ENCODE results near the genes USO1 and CXCL11.

DNA sequence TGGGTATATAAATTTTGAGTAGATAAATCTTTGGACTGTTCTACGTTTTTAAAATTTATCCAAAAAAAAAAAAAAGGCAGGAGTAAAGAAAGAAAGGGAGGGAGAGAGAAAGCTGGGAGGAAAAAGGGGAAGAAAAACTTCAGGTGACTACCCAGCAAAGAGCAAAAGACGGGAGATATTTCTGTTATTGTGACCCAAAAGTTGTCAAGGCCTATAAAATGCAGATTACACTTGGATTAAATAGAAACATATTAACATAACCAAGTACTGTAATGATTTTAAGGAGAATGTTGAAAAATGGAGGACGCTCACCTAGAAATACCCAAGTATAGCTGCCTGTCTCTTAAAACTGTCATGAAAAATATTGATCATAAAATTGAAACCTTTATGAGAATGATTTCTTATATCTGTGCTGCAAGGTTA lies 24.1 kb downstream of the EPGN start:
- RRBS, result no CpG with 5 or more reads among the region's 3 CpGs

GRCh38 chr4:74374562-74375101 lies 9.7 kb downstream of the EREG start:
- RRBS, result no CpG with 5 or more reads among the region's 8 CpGs

GRCh38 chr4:74375674-74376321 lies 10.9 kb downstream of the EREG start:
- RRBS, result no CpG with 5 or more reads among the region's 7 CpGs

DNA sequence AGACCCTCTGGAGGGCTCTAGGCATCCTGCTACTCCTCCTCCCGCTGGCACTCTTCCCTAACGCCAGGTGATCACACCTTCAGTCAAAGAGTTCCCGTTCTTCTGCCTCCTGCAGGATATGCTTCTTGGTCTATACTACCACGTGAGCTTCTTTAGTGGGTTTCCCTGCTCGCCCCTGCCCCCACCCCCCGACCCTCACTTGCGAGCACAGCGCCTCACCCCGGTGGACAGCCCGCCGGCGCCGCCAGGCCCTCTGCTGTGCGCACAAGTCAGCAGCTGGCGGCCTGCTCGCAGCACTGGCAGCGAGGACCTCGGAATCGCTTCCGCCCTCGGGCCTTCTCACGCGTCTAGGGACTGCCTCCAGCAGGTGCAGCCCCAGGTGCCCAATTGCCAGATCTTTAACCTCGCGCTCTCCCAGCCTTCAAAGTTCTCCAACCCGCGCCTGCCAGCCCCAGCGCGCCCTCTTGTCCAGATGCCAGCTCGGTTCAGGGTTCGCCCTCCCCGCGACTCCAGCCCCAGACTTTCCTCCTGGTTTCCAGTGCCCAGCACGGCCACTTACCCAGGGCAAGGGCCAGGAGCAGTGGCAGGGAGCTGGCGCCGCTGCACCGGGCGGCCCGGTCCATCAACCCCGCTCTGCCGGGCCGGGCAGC lies 495 bp downstream of the BTC start:
- RRBS, result no CpG with 5 or more reads among the region's 42 CpGs

DNA sequence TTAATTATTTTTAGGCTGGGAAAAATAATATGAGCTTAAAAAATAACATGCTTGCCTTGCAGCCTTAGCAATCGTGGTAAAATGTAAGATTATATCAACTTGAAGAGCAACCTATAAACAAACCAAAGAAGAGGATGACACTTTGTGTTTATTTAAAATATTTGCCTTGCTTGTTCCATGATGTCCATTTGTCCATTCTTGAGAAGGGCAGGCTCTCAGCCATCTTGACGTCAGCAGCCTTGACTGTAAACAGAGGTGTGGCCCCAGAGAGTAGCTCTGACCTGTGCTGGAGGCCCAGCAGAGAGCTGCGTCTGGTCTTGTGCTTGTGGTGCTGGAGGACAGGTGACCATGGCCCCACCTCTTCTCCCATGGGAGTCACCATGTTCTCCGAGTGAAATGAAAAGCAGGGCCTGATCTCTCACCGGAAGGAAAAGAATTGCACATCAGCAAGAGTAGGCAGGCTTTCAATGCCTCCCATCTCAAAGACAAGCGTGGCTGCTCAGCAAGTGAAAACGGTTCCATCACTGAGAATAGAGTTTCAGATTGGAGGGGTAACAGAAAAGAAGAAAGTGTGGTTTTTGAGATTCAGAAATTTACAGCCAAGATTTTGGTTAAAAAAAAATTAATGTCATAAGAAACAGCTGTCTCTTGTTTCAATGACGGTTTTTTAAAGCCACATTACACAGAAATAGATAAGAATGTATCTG lies 11.4 kb downstream of the PARM1 start:
- RRBS, result no CpG with 5 or more reads among the region's 8 CpGs

GRCh38 chr4:74969894-74970505 lies 37.1 kb downstream of the PARM1 start:
- RRBS, result no CpG with 5 or more reads among the region's 6 CpGs

DNA sequence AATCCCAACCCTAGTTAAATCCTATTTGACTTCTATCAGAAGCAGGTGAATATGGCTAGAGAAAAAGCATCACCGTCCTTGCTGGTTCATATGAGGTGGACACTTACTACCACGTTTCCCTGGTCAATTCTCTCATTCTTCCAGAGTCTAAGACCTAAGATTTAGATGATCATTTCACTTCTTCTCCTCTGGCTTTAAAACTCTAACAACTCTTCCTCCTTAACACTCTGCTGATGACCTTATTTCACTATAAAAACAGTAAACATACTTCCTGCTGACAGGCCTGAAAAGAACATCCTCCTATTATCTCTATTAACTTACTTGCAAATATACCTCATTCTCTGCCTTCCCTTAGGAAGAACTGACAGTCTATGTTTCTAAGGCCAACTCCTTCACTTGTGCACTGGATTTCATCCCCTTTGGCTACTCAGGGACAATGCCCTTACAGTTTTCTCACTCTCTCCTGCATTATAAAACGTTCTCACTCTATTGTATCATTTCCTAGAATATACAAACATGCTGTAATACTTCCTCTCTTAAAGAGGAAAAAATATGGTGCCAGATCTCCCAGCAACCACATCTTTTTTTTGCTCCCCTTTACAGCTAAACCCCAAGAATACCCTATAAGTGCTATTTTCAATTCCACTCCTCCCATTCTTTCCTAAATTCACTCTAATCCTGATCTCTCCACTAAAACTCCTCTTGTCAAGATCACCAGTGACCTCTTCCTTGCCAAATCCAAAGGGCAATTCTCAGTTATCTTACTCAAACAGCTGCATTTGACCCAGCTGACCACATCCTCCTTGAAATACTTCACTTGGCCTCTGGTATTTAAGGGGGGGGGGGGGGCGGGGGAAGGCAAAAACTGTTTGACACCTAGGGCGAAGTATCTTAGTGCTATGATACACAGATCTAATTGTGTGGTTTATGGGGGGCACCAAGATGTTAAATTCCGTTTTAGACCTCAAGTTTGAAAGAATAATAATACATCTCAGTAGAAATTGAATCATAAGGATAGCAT lies 1.8 kb downstream of the RCHY1 start:
- RRBS, result no CpG with 5 or more reads among the region's 6 CpGs

- RRBS, result no CpG with 5 or more reads among the region's 5 CpGs
These were observed 19.0 kb upstream of the USO1 start for GRCh38 chr4:75705237-75705870.

DNA sequence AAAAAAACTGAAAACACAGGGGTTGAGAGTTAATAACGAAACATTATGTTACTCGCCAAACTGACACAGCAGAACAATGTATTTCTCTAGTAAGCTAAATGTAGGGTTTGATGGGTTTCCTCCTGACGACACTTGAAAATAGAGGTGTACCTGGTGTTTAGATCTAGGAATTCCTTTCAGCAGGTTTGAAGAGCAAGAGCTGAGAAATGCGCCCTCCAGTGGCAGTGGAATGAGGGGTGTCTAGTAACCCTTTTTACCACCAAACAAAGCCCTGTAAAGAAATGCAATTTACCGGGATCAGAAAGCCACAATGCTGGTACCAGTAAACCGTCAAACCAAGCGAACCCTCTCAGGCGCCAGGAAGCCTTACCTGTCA lies 483 bp upstream of the USO1 start:
- RRBS, result no CpG with 5 or more reads among the region's 8 CpGs

- RRBS, result 2% methylated on average over 9 of the region's 81 CpGs
These were observed at the start of gene USO1 for GRCh38 chr4:75724282-75725369. TSS of gene USO1 (plus strand) at chr4:75724577.

GRCh38 chr4:75727012-75727347 lies 2.6 kb downstream of the USO1 start:
- RRBS, result no CpG with 5 or more reads among the region's 2 CpGs

- RRBS, result no CpG with 5 or more reads among the region's 3 CpGs
These were observed 17.7 kb upstream of the PPEF2 start for GRCh38 chr4:75919891-75920315.

DNA sequence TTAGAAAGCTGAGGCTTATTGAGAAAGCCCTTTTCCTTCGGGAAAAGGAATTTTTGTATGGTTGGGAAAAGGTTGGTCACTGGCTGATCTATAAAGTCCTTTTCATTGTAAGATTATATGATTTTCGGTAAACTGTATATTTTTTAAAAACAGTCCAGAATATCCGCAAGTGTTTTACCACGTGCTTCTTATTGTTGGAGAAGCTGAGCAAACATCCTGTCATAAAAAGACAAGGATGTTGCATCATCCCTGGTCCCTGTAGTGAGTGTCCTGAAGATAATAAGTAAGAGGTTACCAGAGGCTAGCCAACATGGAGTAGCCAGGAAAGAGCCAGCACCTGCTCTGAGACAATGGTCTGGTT lies 5.2 kb downstream of the CXCL9 start:
- RRBS, result no CpG with 5 or more reads among the region's 4 CpGs

DNA sequence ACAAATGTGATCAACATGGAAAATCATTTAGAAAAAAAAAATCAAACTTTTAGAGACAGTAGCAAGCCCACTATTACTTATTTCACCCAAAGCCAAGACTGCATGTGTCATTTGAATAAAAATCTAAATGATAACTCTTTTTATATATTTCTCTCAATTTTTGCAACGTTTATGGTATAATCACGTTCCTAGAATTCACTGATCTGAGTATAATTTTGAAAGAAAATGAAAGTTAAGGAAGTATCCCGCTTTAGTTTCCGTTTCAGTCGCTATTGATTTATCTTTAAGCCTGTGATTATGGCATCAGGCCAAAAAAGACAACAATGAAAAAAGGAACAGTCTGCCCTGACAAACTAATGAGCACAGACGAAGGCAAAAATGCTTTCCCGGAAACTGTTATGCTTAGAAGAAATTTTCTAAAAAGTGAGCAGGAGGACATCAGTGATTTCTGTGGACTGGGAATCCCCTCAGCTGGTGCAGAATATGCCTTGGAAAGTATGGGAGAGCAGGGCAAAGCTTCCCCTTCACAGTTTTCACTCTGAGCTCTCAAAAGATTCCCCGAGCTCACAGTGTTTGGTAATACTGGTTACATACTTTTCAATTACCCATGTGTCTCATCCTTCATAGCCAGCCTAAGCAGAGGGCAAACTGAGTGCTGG lies 5.0 kb upstream of the CXCL10 start:
- RRBS, result no CpG with 5 or more reads among the region's 8 CpGs

- RRBS, result no CpG with 5 or more reads among the region's 2 CpGs
These were observed at the start of gene CXCL11 for GRCh38 chr4:76035866-76036493. TSS of gene CXCL11 (minus strand) at chr4:76036070.

DNA sequence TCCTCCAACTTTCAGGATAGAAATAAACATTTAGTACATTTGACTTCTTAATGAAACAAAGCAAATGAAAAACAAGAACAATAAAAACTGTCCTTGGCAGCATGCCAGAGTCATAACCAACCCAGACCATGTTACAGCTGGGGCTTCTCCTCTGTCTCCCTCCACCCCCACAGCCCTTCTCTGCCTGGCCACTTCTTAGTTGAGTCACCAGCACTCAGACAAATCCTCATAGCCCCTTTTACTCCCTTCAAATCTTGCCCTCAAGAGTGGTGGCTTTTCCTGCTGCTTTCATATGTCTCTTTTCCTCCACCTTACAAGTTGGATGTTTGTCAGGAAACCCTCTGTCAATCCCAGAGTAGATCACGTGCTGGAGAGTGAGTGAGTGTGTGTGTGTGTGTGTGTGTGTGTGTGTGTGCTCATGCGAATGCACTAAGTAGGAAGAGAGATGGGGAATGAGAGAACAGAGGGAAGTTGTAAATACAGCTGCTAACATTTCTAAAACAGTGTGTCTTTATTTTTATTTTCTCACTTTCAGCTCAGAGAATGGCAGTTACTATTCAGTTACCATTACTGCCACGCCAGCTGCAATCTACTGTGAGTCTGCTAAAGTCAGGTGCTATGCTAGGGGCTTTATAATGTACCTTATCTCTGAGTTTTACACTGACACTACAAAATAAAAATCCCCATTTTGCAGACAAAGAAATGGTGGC lies 15.0 kb downstream of the SCARB2 start:
- RRBS, result no CpG with 5 or more reads among the region's 3 CpGs

DNA sequence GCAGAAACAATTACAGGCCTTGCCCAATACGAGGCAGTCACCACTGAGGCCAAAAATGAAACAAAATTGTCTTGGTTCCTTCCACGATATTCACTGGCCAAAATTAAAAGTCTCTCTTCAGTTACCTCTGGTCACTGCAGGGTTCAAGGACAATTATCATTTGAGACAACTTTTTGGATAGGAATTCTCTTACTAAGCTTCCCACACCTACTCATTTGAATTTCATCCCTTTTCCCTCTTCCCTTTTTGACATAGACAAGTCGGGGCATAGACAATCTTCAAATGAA lies 3.0 kb downstream of the SCARB2 start:
- RRBS, result no CpG with 5 or more reads among the region's 3 CpGs

- RRBS, result no CpG with 5 or more reads among the region's 9 CpGs
These were observed 882 bp downstream of the SCARB2 start for GRCh38 chr4:76212668-76213215.

- RRBS, result no CpG with 5 or more reads among the region's 7 CpGs
These were observed 589 bp upstream of the FAM47E start for GRCh38 chr4:76250887-76251376.

- RRBS, result no CpG with 5 or more reads among the region's 1 CpG
These were observed 136.1 kb downstream of the SHROOM3 start for GRCh38 chr4:76571236-76571467.

Measured in epithelial cell of prostate (primary cell).